CD14-positive monocyte (primary cell): ENCODE measurements around a stretch of chr2.

DNA sequence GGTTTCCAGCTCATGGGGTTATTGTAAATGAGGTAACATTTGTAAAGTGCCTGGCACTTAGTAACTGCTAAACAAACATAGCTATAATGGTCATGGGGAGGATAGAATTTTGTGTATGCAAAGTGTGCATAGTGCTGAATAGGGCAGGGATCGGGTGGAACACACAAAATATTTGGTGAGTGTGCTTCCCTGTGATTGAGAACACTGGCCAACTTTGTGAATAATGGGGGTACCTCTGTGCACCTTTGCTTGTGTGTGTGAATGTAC lies 6.3 kb downstream of the SPEG start:
- CAGE, long polyA plus RNA = no peak

DNA sequence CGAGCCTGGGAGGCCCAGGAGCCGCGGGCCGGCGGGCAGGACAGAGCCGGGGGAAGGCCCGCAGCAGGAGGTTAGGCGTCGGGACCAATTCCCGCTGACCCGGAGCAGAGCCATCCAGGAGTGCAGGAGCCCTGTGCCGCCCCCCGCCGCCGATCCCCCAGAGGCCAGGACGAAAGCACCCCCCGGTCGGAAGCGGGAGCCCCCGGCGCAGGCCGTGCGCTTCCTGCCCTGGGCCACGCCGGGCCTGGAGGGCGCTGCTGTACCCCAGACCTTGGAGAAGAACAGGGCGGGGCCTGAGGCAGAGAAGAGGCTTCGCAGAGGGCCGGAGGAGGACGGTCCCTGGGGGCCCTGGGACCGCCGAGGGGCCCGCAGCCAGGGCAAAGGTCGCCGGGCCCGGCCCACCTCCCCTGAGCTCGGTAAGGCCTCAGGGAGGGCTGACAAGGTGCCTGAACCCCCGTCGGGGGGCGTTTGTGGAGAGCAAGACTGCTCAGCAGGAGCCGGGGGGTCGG lies 14.3 kb downstream of the SPEG start:
- CAGE, long polyA plus RNA = no peak

DNA sequence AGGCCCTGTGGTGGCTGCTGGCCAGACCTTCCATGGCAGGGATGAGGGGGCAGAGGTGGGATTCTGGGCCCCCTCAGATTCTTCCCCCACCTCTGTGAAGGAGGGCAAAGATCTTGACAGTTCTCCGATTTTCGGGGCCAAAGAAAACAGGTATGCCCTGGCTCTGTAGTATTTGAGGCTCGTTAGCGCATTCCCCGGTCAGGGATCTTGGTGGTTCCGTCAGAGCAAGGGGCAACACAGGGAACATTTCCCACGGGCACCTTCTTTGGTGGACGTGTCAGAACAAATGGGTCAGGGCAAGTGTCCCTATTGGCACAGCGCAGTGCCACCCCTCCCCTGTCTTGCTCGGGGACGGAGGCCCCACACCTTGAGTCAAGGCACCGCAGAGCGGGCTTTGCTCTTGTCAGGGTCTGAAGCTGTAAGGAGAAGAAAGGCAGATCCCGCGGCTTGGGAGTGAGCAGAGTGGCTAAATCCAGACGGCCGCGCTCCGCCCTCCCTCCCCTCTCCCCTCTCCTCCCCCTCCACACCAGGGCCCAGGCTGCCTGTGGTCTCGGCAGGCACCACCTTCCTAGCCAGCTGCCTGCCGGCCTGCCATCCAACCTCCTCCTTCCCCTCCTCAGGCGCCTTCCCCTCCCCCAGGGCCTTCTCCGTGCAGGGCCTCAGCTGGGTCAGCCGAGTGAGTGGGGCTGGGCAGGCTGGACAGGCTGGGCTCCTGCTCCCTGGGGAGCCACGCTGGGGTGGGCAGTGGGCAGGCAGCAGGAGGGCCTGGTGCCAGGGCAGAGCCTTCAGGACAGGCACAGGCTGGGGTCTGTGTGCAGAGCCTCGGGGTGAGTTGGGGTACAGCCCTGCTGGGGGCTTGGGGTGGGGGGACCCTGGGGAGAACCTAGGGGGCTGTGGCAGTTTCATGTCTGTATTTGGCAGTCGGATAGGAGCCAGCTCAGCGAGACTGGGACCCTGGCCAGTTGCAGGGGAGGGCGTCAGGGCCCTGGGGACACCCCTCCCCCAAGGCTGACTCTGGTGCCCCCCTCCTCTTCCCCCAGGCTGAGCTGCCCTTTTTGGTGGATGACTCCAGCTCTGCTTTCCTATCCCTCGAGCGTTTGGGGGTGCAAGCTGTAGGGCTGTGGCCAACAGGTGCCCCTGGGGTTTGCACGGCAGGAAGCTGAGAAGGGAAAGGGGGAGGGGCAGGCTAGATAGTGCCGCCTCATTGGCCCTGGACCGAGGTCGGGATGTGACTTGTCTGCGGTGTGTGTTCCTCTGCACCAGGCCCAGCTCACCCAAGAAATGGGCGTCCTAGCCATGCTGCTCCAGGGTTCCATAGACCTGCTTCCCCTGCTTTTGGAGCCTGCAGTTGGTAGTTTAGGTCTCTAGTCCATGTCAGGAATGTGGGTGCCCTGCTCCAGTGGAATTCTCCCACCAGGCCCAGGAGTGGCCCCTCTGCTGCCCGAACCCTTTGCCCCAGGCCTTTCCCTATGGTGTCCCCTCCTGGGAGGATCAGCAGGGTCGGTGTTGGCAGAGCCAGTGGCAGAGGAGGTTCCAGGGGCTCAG lies 26.1 kb downstream of the SPEG start:
- CAGE, long polyA plus RNA = no peak

DNA sequence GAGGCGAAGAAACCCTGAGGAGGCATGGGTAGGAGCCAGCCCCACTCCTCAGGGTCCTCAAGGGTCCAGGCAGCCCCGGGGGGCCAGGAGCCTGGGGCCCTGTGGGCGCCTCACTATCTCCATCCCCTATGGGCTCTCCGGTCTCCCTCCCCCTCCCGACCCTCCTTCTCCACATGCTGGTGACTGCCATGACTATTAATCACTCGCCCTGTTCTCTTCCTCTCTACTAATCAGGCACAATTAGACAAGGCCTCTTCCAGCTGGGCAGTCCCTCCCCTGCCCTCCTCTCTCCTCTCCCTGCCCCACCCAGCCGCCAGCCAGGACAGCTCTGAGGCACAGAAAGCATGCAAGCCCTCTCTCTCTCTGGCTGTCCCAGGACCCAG lies 5.7 kb downstream of the ASIC4 start:
- CAGE, long polyA plus RNA = no peak

- CAGE, long polyA plus RNA = no peak
Measured at GRCh38 chr2:219544239-219544508, 346 bp downstream of the TMEM198 start.

DNA sequence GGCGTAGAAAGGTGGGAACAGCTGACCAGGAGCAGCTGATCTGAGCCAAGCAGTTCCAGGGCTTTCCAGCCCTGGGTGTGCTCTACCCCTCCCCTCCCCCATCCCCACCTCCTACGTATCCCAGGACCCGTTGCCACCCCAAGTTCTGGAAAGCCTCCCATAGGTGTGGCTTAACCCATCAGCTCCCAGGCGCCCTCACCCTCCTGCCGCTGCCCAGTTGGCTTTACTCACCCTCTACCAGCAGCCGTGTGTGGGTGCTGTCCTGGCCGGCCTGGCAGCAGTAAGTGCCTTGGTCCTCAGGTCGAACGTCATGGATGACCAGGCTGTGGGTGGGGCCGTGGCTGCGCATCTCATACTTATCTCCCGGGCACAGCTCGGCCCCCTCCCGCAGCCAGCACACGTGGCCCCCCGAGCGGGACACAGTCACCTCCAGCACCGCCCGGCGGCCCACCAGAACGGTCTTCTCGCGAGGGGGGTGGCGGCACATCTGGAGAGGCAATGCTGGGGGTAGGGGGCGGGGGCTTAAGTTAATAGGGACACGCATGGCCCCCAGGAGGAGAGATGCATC lies 7.6 kb downstream of the TMEM198 start:
- CAGE, long polyA plus RNA = no peak

DNA sequence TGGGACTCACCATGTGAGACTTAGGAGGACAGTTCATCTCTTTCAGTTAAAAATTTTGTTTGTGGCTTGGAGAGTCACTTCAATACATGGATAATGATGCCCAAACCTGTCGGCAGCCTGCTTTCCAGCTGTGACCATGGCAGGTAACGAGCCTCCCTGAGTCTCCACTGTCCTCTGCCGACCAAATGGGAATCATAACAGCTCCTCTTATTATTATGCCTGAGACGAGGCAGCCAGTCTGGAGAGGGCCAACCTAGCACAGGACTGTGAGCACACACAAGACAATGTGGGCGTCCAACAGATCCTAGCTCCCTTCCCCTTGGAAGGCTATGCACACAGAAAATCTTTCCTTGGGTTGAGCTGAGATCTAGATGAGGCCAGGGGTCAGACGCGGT lies 950 bp upstream of the SLC4A3 start:
- CAGE, long polyA plus RNA = no peak

GRCh38 chr2:219630101-219630944 lies 2.9 kb downstream of the SLC4A3 start:
- CAGE, long polyA plus RNA = no peak

DNA sequence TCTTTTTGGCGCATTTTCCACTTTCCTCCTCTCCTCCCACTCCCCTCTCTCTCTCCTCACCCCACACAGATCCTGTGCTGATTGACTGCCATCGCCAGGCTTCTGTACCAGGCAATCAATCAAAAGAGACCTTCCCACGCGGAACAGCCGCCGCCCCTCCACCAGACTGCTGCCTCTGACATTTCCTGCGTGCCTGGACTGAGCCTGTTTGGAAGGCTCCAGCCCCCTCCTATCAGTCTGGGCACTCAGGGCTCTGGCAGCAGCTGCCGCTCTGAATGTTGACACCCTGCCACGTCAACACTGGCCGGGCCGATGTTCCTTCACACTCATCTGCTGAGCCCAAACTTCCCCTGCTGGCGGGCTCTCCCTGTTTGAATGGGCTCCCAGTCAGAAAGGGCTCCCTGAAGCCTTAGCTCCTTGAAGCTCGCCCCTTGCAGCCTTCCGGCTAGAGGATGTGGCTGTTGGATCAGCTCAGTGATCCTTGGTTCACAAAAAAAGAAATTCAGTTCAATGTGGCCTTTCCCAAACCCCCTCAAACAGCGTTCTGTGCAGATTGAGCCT lies 467.6 kb downstream of the EPHA4 start:
- CAGE, long polyA plus RNA = no peak

DNA sequence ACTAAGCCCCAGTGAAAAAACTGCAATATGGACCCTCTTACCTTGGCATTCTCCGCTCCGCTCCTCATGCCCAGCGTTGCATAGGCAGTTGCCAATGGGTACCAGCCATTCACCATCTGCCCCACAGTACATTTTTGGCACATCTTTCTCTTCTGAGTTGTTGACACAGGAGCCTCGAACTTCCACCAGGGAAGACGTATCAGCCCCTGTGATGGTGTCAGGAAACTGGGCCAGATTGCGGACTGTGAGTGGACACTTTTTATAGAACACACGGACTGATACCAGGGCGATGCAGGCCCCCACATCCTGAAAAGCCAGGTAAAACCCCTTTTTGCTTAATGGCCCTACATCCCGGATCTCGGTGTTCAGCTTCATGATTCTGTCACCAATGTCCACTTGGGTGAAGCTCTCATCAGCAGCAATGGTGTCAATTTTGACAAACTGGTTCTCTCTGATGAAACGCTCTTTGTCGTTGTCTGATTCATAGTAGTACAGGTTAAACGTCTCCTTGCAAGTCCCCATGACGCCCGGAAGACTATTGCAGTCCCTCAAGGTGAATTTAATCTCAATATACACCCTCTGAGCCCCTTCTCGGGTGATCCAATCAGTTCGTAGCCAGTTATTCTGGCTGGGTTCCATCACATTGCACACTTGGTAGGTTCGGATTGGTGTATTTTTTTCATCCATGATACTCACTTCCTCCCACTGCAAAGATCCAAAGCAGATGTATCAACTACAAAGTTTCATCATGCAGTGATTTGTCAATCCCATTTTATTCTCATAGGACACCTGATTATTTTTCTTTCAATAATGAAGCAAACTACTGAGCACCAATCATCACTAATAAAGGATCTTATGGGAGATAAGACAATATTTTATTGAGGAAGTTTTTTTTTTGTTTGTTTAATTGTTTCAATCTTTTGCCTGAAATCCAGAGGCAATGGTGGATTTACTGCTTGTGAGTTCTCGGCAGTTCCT lies 8.1 kb downstream of the EPHA4 start:
- CAGE, long polyA plus RNA = no peak

DNA sequence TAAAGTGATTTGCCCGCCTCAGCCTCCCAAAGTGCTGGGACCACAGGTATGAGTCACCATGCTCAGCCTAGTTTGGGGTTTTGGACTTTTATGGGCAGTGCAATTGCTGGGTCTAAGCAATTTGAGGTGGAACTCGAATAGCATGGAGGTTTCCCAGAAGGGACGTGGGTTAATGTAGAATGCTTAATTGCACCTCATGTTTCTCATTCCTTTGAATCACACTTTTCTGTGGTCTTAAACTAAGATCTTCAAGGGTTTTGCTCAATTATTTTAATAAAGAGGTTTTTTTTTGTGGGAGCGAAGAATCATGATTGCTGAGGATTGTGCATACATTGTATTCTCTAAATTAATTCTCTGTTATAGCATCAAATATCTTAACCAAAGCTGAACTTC lies 102.4 kb upstream of the EPHA4 start:
- CAGE, long polyA plus RNA = no peak

GRCh38 chr2:221792957-221793605 lies 221.0 kb upstream of the EPHA4 start:
- CAGE, long polyA plus RNA = no peak

DNA sequence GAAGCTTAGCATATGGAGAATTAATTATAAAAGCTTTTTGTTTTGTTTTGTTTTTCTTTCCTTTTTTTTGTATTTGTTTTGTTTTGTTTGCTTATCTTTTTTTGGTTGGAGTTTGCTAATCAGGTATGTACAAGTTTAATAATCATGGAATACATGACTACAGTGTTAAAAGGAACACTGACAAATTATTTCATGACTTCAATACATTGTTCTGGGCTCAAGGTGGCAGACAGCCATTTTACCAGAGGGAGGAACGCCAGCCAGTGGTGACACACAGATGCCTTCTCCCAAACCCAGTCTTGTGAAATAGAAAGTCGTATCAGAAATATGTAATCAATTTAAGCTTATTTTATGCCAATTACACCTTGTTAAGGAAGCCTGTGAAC lies 263.9 kb upstream of the EPHA4 start:
- CAGE, long polyA plus RNA = no peak

DNA sequence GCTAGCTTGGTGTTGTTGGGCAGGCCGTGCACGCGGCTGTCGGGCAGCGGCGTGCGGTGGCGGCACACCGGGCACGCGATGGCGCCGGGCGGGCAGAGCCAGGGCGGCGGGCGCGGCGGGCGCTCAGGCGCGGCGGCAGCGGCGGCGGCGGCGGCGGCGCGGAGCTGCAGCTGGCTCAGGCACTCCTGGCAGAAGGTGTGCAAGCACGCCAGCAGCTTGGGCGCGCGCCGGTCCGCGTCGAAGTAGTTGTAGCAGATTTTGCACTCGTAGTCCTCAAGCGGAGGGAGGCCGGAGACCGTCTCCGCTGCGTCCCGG lies 366 bp downstream of the ENSG00000288658 start:
- CAGE, long polyA plus RNA = no peak

DNA sequence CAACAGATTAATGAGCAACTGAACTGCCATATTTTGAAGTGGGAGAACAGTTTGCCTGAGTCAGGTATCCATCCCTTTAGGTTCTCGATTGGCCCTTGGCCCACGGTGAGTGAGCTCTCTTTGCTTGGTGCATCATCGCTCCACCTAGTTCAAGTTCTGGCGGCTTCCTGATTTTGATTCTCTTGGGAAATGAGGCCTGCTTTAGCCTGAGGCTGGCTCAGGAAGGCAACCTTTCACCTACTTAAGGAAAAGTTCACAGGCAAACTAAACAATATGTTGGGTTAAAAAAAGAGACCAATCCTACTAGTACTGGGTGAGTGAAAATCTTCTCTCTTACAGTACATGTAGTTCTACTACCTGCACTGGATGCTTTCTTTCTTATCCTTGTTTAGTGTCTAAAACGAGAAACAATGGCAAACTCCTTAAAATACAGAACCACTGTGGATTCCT lies 935 bp upstream of the ACSL3 start:
- CAGE, long polyA plus RNA = no peak

- CAGE, long polyA plus RNA = no peak
Measured at GRCh38 chr2:222861159-222862100, 594 bp downstream of the ACSL3 start.

DNA sequence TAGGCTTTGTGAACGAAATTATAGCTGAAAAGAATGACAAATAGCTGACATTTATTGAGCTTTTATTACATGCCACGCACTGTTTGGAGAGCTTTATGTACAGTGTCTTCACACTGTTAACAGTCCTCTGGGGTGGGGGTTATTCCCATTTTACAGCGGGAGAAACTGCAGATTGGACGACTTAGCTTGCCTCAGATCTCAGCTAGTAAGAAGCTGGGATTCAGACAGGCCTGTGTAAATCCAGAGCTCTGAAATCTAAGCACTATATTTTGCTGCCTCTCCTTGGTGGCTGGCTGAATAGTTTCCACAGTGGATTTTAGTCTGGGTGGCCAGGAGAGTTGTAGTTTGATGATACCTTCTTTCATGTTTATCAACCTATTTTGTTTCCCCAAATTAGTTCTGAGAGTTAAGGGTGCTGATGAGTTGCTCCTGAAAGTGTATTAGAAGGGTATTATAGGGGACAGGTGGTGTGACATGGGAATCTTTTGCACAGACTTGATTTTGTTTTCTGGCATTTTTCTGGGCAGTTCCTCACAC lies 1.3 kb downstream of the ACSL3 start:
- CAGE, long polyA plus RNA = no peak

GRCh38 chr2:222876592-222877539 lies 16.0 kb downstream of the ACSL3 start:
- CAGE, long polyA plus RNA = no peak

DNA sequence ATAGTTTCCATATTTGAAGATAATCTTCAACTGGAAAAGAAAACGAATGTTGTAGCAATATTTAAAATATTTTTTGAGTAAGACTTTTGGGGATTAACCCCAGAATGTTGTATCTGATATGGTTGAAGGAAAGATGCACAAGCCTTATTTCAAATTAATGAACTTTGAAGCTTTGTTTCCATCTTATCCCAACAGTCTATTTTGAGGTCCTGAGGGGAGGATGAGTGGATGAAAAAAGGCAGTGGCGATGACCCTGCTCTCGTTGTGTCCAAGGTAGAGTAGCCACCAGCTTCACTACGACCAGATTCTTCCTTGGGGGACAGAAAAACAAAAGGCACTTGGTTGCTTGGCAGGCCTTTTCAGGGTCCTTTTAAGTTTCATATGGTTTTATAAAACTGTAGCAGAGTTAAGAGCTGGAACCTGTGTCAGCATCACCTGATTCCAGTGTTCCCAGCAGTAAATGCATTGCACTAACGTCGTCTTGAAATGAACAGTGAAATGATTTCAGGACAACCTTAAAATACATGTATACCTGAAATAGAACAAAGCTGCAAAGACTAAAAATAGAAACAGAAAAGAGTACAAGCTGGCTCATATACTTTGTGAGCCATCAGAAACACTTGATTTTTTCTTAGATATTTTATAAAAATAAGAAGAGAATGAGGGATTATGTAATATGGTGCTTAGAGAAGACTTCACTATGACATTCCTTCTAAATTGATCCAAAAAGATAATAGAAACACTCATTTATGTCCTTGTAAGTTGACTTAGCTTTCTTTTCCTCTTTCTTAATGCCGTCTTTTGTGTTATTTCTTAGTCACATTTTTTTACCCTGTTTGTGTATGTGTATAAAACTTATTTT lies 51.9 kb downstream of the ACSL3 start:
- CAGE, long polyA plus RNA = no peak

- CAGE, long polyA plus RNA = no peak
Measured at GRCh38 chr2:222944061-222944579, 83.3 kb downstream of the ACSL3 start.